Measurements from ENCODE around the gene SLC9A4.

GRCh38 chr2:101474324-101474916 is 492 bp downstream of the RFX8 start:
- PRO-cap, 2 experiments: peak in 1 of 2 experiments; most common plus-strand start chr2:101474380 (in 1); most common minus-strand start chr2:101474470 (in 1)

- PRO-cap, 2 experiments: no peak in any of the 2 experiments
Measured at GRCh38 chr2:101706781-101707249, 9.3 kb downstream of the MAP4K4 start.

- PRO-cap, 2 experiments: no peak in any of the 2 experiments
Measured at GRCh38 chr2:101823720-101824130, 126.2 kb downstream of the MAP4K4 start.

DNA sequence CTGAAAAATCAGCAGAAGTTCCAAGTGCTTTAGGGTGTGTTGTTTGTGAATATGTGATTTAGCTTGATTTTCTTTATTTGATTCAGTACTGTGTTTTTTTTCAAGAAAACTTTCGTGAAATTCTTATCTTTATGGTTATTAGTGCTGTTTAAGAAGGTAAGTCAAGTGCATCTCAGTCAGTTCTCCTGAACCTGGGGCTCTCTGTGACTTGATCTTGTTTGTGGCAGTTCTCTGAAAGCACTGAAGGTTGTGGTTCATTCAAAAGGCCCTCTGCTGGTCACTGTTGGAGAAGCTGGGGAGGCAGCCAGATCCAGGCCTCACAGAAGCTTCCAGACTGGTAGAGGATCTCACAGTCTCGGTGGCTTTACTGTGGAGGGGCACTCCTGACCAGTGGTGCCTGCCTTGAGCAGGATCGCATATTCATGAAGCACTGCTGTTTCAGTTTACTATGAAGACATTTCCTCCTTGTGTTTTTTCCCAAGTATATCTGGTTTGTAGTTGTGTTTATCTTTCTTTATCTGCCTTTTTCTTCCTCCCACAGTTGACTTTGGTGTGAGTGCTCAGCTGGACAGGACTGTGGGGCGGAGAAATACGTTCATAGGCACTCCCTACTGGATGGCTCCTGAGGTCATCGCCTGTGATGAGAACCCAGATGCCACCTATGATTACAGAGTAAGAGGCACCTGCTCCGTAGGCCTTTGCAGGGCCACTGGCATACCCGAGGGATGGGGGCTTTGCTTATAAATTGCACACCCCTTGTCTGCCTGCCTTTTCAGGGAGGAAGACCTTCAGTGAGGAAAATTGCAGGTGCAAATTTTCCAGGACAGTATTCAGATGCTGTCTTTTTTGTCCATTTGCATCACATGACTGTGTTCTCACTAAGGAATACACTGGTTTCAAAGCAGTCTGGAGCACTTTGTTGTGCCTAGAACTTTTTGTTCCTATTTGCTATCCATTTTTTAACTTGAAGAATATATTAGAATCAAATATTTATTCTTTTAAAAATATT is 134.0 kb downstream of the MAP4K4 start:
- PRO-cap, 2 experiments: peak in 1 of 2 experiments; most common plus-strand start position 350 of the sequence (in 1); most common minus-strand start position 222 of the sequence (in 1)

DNA sequence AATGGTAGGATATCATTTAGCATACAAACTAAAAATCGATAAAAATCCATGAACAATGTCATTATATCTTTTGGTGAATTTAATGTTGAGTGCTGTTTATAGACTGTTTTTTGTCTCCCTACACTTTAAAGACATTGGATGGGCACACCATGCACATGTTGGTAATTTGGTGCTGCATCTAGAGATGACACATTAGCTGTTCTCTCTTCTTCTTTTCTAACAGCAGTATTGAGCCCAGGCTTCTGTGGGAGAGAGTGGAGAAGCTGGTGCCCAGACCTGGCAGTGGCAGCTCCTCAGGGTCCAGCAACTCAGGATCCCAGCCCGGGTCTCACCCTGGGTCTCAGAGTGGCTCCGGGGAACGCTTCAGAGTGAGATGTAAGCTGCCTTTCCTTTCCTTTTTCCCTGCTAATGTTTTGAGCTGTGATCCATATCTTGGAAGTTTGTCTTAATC is 125.5 kb upstream of the IL1R2 start:
- PRO-cap, 2 experiments: no peak in any of the 2 experiments

GRCh38 chr2:101989795-101990142 is 2.0 kb upstream of the IL1R2 start:
- PRO-cap, 2 experiments: no peak in any of the 2 experiments

- PRO-cap, 2 experiments: no peak in any of the 2 experiments
Measured at GRCh38 chr2:102010930-102011625, 19.3 kb downstream of the IL1R2 start.

- PRO-cap, 2 experiments: no peak in any of the 2 experiments
Measured at GRCh38 chr2:102027204-102028088, 35.7 kb downstream of the IL1R2 start.

- PRO-cap, 2 experiments: no peak in any of the 2 experiments
Measured at GRCh38 chr2:102069947-102070865, 72.3 kb upstream of the IL1R1 start.

- PRO-cap, 2 experiments: no peak in any of the 2 experiments
Measured at GRCh38 chr2:102147869-102148426, 5.4 kb downstream of the IL1R1 start.

- PRO-cap, 2 experiments: no peak in any of the 2 experiments
Measured at GRCh38 chr2:102238235-102239036, 51.6 kb downstream of the IL1RL2 start.

- PRO-cap, 2 experiments: no peak in any of the 2 experiments
Measured at GRCh38 chr2:102338024-102338496, 17.5 kb upstream of the IL18R1 start.

DNA sequence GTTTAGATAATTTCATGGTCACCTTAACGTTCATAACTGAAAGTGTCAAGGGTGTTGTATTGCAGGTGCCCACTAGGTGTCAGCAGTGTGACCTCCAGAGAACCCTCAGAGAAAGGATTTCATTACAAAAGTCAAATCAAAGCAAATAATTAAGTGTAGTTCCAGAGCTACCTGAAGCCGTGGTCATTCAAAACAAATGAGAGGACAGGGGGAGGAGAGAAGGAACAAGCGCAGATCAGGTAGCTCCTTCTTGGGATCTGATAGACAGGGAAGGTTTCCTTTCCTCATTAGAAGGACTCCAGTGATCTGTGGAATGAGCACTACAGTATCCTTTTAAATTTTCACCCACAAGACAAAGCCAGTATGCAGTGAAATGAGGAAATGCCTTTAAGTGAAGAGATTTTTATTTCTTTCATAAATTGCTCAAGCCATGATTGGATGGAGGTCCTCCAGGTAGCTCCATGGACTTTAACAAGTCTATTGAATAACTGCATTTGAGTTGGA is at the start of gene SLC9A4:
SLC9A4 (plus strand) TSS at position 186 of the 504 bp plus-strand sequence.
- PRO-cap, 2 experiments: no peak in any of the 2 experiments

- PRO-cap, 2 experiments: no peak in any of the 2 experiments
Measured at GRCh38 chr2:102708719-102709382, 27.8 kb downstream of the MFSD9 start.

DNA sequence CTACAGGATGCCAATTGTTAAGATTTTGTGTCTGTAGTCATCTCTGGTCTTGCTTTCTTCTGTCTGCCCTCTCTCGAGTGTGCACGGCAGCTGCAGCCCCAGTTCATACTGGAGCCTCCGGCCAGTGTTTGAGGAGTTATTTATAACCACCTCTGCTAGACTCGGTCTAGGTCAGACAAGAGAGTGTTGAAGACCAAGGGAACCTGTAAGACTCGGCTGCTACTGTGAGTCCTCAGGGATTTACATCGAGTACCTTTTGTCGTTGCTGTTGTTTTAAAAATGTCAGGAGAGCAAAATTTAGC is 810.0 kb upstream of the POU3F3 start:
- PRO-cap, 2 experiments: peak in 1 of 2 experiments; most common plus-strand start position 174 of the sequence (in 1); most common minus-strand start position 110 of the sequence (in 1)

DNA sequence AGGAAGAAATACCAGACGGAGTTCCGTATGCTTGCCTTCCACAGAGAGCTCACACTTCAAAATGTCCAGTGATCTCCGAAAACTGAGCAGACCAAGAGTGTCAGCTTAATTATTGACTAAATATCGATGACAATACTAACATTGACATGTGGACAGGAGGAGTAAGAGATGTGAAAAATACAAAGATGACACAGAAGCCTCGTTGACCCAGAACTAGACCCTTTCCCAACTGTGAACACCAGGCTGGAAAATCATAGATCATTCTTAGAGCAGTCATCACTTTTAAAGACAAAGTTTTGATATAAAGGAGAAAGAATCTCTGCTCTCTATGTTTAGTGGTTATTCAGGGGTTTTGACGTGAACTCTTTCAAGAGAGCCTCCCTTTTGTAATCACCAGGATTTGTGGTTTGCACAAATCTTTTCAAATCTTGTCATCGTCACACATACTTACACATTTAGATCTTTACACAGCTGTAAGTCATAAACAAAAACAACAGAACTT is 439.9 kb upstream of the POU3F3 start:
- PRO-cap, 2 experiments: no peak in any of the 2 experiments

DNA sequence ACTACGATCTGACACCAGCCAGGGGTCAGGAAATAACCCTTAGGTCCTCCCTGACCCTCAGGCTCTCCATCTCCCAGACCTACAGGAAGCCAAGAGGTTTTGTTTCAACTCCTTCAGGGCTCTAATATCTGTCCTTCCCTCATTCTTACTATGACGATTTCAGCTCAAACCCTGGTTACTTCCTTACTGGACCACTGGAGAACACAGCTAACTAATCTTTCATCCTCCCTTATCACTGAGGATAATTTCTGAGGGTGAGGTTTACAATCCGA is 322.0 kb upstream of the POU3F3 start:
- PRO-cap, 2 experiments: no peak in any of the 2 experiments

- PRO-cap, 2 experiments: peak in 1 of 2 experiments; most common plus-strand start chr2:104755552 (in 1); most common minus-strand start chr2:104755519 (in 1)
Measured at GRCh38 chr2:104755315-104755952, 98.5 kb upstream of the POU3F3 start.

- PRO-cap, 2 experiments: no peak in any of the 2 experiments
Measured at GRCh38 chr2:104790776-104791243, 63.1 kb upstream of the POU3F3 start.

GRCh38 chr2:104862420-104862926 is 8.6 kb downstream of the POU3F3 start:
- PRO-cap, 2 experiments: peak in 1 of 2 experiments; most common plus-strand start chr2:104862640 (in 1)